Gallbladder (tissue), 1 donor: ENCODE results near the gene SPINK5.

- PRO-cap: no peak
Observed at GRCh38 chr5:147305149-147305583, 70.3 kb downstream of the STK32A start.

- PRO-cap: no peak
Observed at GRCh38 chr5:147451899-147452512, 57.9 kb downstream of the DPYSL3 start.

DNA sequence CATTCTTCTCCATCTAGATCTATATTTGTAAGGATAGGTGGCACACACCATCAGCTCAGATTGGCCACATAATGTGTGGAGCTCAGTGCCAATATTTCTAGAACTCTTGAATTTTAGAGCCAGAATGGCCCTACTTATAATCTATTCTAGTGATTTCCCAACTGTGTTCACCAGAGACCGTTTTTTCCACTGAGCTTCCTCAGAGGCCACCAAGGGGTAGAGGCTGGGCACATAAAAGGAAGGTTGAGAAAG is 27.5 kb downstream of the DPYSL3 start:
- PRO-cap: no peak

DNA sequence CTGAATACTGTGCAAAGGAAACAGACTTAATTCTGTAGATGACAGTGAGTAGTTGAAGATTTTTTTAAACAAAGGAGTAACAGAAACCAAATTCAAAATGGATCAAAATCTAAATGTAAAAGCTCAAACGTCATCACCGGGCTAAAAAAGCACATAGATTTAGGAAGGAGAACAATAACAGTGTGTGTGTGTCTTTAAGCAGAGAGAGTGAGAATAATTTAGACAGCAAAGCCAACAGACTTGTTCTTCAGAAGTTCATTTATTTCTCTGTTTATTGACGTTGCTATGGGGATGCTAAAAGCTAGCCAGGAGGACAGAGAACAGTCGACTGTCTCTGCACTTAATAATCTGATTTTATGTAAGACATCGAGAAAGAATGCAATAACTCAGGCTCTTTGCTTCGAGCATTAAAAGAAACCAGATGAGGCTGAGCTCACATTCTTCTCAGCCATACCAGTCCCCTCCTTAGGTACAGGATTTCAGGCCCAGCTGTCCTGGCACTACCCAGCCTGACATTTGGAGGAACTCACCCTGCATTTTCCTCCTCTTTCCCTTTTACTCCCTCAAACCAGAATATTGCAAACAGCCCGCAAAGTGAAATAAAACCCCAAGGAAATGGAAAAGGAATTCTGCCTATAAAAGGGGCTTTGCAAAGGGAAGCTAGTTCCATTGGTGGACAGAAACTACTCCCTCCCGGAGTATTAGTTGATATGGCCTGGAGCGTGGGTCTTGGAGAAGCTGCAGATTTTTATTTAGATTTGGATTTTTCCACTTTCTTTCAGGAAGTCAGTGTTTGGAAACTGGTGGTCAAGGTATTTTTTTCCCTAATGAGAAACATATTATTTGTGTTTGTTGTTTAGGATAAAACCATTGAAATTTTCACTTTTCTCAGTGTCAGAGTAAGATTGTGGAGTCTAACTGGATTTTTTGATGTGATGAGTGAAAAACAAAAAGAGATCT is 44.5 kb upstream of the DPYSL3 start:
- PRO-cap: bidirectional peak, plus-strand start at position 410 of the sequence, minus-strand start at position 215 of the sequence; unidirectional peak, plus-strand start at position 663 of the sequence

- PRO-cap: no peak
Observed at GRCh38 chr5:147870925-147871580, 7.5 kb upstream of the SCGB3A2 start.

- PRO-cap: no peak
Observed at GRCh38 chr5:147871581-147872574, 6.6 kb upstream of the SCGB3A2 start.

DNA sequence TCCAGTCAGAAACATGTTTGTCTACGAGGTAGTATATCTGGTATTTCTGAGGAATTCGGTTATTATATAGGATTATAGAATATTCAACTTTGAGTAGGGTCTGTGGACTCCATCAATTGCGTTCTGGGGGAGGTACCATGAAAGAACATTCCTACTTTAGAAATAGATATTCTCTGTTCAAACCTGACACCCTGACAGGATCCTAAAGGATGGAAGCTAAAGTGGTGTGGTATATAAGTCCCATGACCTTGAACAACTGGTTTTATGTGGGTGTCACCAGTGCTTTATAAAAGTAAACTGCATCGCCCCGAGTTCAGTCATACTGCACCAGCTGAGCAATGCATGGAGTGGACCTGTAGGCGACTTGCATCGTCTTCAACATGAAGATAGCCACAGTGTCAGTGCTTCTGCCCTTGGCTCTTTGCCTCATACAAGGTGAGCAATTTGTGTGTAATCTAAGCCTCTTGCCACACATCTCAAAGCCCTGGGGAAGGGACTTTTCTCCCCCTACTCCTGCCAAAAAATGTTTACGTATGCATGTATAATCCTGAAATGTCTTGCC is at the start of gene SPINK5:
SPINK5 (plus strand) TSS at position 316 of the 562 bp plus-strand sequence.
- PRO-cap: no peak

DNA sequence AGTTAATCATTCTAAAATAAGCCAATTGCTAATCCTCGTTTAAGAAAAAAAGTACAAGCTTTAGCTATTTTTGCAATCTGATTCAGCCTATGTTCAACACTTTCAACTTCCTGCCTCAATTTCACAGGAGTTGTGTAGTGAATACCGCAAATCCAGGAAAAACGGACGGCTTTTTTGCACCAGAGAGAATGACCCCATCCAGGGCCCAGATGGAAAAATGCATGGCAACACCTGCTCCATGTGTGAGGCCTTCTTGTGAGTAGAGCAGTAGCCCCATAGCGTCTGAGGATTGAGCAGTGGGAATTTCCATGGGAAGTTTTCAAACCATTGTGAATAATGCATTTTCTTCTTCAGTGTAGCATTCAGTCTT is 37.9 kb downstream of the SPINK5 start:
- PRO-cap: no peak

GRCh38 chr5:148106883-148107334 is 43.1 kb downstream of the SPINK5 start:
- PRO-cap: no peak

DNA sequence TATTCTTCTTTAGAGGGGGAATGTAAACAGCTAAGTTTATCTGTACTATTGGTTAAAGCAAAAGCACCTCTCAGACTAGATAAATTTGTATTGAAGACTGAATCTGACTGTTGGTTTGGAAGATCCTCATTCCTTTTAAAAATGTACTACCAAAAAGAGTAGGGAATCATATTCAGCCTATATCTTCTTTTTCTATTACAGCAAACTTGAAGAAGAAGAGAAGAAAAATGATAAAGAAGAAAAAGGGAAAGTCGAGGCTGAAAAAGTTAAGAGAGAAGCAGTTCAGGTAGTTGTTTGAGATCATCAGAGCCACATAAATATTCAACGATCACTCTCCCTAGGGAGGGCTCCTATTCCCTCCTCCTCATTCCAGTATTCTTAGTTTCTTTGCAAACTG is 44.8 kb downstream of the SPINK5 start:
- PRO-cap: no peak

DNA sequence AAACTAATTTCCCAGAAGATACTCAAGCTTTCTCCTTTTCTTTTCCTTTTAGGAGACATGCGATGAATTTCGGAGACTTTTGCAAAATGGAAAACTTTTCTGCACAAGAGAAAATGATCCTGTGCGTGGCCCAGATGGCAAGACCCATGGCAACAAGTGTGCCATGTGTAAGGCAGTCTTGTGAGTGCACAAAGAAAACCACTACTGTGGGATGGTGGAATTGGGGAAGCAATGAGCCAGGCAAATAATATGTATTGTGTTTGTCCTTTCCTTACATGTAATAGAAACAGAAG is 50.5 kb downstream of the SPINK5 start:
- PRO-cap: no peak

GRCh38 chr5:148280760-148281328 is 12.2 kb downstream of the SPINK13 start:
- PRO-cap: no peak

DNA sequence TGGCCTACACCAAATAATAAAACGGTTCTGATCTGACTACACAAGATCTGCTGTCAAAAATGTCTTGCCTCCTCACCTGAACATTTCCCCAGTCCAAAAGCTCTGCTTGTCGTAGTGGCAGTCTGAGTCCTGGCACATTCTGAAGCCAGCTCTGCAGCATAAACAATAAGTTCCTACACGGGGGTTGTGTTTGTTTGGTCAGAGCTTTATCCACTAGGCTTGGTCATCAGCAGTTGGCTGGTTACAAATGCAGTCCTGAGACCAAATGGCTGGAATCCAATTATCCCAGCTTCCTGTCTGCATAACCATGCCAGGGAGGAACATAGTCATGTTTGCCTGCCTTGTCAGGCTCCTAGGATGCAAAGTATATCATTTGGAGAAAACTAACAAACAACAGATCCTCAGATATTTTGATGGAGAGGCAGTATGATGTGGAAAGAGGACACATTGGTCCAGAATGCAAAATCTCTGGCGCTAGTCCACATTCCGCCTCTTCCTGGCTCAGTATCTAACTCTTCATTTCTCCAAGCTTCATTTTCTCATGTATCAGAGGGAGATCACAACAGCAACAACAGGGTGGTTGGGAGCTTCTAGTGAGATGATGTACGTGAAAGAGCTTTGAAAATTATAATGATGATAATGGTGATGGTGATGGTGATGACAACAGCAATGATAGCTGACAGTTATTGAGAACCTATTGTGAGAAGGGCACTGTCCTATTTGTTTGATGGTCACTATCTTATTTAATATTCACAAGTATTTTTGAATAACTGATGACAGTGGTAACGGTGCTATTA is 85.8 kb downstream of the FBXO38 start:
- PRO-cap: no peak

DNA sequence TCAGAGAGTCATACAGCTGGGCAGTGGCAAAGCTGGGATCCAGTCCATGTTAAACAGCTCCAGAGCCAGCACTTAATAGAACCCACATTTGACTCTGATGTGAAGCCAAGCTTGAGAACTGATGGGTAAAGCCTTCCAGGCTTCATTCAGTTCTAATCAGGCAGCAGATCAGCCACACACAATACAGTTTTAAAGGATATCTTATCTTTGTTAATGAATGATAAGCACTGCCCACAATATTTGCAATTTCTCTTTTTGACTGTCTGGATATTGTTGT is 31.2 kb upstream of the HTR4 start:
- PRO-cap: no peak

DNA sequence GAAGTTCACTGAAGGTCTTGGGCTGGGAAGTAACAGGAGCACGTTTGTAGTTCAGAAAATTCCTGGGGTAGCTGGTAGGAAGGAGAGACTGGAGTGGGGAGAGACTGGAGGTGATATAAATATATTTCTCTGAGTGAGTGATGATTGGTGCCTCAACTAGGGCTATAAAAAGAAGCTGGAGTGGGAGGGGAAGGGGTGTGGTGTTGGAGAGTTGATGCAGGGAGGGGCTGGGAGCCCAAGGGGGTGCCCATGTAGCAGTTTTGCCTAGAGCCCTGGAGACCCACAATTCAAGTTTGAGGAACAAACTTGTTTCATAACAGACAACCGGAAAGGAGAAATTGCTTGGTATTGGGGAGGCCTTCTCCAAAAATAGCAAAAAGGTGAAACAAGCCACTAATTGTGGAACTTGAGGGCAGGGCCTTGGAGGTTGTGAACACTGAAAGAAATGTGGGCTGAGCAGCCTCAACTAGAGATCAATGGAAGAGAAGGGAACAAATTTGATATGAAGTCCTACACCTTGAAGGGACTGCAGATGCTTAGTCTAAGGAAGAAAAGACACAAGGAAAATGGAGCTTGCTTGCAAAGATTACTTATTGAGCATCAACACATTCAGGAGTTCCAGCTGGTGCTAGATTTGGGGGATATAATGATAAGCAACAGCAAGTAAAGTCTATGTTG is 20.4 kb upstream of the ADRB2 start:
- PRO-cap: no peak

DNA sequence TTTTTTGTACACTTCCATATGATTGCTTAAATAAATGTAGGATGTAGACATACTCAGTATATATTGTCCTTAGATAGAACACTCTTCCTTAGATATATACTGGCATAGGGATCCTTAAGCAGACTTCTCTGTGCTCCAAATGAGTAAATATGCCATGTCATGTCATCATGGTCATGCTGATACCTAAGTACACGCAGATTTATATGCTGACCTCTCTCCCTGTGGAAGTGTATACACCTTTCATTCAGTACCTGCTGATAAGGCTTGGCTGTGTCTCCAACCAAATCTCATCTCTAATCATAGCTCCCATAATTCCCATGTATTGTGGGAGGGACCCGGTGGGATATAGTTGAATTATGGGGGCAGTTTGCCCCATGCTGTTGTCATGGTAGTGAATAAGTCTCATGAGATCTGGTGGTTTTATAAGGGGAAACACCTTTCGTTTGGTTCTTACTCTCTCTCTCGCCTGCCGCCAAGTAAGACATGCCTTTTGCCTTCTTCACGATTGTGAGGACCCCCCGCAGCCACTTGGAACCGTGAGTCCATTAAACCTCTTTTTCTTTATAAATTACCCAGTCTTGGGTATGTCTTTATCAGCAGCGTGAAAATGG is 10.3 kb downstream of the ADRB2 start:
- PRO-cap: no peak

DNA sequence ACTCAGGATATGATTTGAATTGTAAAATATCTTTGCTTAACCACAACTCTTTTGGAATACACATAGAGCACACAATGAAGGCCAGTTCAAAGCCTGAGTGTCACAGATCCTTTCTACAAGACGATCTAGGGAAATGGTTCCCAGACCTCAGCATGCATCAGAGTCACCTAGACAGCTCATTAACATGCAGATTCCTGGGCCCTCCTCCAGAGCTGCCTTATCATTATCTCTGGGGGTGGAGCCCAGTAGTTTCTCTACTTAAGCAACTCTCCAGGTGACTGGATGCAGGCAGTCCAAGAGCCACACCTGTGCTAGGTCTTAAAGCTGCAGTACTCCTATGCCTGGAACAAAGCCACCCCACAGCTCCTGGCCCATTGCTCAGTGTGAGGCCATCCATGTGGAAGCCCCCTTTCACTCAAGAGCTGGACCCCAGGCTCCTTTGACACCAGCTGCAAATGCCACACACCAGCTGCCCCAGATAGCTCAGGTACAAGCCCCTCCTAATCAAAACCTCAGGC is 106.2 kb downstream of the SH3TC2 start:
- PRO-cap: no peak

GRCh38 chr5:148972785-148973625 is 89.9 kb downstream of the SH3TC2 start:
- PRO-cap: bidirectional peak, plus-strand start at chr5:148973303, minus-strand start at chr5:148973117

GRCh38 chr5:149135391-149135839 is 5.9 kb upstream of the ABLIM3 start:
- PRO-cap: no peak

DNA sequence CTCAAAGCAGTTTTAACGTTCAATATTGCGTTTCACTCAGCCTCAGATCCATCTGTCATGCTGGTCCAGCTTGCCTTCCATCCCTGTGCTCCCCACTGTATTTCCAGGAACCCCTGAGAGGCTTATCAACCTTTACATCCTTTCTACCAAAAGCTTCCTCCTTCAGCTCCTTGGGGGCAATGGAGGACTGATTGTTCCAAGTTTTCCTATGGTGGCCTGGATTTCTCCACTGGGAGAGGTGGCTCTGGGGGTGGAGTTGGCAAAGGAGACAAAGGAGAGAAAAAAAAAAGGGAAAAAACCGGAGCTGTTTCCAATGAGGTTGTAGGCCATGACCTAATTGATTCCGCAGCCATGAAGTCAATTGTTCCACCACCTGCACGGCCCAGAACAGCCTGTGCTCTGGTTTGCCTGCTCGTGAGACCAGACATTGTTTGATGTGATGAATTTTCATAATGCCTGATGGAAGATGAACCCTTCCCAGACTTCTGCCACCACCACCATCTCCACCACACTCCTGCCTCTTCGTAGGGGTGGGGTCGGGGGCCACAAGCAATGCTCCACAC is 54.1 kb downstream of the ABLIM3 start:
- PRO-cap: no peak